SEM (cell line): Measurements from ENCODE around the gene PCDH10.

DNA sequence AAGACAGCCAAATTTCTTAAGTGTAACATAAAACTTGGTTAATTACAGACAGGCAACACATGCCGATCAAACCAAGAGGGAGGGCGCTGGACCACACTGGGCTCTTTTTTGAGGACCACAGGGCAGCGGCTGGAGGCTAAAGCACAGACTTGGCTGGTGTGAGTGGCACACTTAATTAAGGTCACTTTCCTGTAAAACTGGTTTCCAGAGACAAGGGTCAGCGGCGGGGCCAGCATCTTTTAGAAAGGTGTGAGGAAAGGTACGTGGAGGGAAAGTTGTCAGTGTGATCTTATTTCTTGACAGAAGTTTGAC is 860 bp upstream of the HSPA4L start:
- PRO-cap = no peak

DNA sequence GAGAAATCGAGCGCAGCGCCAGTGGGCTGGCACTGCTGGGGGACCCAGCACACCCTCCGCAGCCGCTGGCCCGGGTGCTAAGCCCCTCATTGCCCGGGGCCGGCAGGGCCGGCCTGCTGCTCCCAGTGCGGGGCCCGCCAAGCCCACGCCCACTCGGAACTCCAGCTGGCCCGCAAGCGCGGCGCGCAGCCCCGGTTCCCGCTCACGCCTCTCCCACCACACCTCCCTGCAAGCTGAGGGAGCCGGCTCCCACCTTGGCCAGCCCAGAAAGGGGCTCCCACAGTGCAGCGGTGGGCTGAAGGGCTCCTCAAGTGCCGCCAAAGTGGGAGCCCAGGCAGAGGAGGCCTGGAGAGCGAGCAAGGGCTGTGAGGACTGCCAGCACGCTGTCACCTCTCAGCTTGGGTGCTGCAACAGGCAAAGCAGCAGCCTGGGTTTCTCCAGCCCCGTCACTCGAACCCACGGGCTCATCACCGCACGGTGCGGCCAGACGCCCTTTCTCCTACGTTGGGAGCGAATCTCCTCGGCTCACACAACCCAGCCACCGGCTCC is 493 bp downstream of the MFSD8 start:
- PRO-cap = no peak

- PRO-cap = no peak
These were observed 47.1 kb downstream of the ABHD18 start for GRCh38 chr4:128012150-128012842.

GRCh38 chr4:128228052-128228470 is 59.6 kb downstream of the PGRMC2 start:
- PRO-cap = no peak

GRCh38 chr4:128241456-128242075 is 46.0 kb downstream of the PGRMC2 start:
- PRO-cap = no peak

DNA sequence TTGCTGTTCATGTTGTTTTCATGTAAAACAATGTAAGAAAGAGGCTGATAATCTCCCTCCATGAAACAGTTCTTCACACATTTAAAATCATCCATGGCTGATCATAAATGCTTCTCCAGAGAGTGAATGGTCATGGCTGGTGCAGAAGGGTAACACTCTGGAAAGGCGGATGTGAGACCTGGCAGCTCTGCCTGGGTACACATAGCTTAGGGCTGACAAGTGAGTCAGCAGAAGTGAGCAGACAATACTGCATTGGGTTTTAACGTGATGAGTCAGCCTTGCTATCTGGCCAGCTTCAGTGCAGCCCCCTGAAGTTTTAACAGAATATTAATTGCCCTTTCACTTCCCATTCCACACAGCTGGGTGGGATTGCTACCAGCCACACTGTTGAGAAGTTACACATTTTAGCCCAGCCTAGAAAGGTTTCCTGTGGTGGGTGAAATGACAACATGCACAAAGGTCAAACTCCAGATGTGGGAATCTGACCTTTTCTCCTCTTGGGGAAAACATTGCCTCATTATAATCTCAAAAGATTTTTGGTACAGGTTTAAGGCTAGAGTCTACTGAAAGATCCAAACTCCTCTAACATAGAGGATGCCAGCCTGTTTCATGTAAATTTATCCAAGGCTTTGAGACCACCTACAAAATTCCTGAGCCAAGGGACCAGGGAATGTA is 230.2 kb upstream of the PGRMC2 start:
- PRO-cap = no peak

DNA sequence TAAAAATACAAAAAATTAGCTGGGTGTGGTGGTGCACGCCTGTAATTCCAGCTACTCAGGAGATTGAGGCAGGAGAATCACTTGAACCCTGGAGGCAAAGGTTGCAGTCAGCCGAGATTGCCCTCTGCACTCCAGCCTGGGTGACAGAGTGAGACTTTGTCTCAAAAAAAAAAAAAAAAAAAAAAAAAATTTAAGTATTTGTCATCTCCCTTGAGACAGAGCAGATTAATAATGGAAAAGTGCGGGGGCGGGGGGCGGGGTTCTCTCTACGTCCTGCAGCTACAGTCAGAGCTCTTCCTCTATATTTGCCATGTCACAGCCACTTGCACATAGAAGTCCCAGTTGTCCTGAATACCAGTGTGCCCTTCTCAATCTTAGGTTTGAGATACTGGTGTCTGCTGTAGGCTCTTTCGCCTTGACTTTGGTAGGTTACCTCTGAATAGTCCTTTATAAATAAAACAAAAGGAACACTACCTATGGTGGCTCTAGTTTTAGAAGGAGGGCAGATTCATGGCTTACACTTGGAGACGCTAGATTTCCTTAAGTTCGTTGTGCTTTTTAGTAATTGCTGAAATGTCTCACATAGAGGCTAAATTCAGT is 237.8 kb upstream of the PGRMC2 start:
- PRO-cap = no peak

GRCh38 chr4:128569449-128569859 is 240.0 kb upstream of the JADE1 start:
- PRO-cap = no peak

GRCh38 chr4:128845907-128846674 is 36.6 kb downstream of the JADE1 start:
- PRO-cap = no peak

- PRO-cap = no peak
These were observed 138.9 kb downstream of the JADE1 start for GRCh38 chr4:128948316-128948790.

DNA sequence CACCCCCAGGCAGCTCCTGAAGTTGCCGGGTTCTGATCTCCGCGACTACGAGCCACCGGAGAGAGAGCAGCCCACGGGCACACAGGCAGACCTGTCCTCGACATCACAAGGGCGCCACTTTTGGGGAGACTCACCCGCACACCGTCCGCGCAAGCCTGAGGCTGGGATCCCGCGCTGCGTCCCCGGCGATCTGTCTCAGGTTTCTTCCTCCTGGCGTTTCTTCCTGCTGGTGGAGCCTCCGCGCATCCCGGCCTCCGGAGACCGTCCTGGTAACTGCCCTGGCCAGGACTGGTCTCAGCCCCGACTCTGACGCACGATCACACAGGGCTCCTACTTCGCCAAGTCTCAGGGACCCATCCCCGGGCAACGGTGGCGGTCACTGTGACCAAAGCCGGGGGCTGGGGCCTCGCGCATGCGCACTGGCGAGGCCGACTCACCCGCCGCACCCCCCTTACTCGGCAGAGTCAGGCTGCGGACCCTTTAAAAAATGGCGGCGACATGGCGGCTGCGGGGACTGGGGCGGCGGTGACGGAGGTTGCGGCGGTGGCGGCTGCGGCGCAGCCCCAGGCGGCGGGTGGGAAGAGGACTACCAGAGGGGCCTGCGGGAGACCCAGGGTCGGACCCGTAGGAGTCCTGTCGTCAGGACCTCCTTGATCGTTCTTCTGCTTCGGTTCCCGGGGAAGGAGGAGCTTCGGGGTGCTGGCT is 1173.2 kb upstream of the PCDH10 start:
- PRO-cap = no peak

DNA sequence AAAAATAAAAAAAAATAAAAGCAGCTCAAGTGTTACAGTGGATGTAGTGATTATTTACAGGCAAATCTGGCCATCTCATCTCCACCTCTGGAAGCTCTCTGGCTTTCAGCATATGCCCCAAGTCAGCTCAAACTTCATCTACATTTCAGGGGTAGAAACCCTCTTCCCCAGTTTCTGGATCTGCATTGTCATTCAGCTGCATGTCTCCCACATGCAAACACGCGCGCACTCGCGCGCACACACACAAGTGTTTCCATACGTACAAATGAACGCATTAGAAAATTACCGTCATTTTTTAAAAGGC is 2.2 kb upstream of the PCDH10 start:
- PRO-cap = no peak

GRCh38 chr4:133148834-133149692 is at the start of gene PCDH10:
PCDH10 (plus strand) TSS chr4:133149294.
- PRO-cap = bidirectional peak, plus-strand start at chr4:133149294, minus-strand start at chr4:133149087

GRCh38 chr4:133152477-133153114 is 3.5 kb downstream of the PCDH10 start:
- PRO-cap = no peak

- PRO-cap = no peak
These were observed 410.7 kb downstream of the PCDH10 start for GRCh38 chr4:133559864-133560193.

DNA sequence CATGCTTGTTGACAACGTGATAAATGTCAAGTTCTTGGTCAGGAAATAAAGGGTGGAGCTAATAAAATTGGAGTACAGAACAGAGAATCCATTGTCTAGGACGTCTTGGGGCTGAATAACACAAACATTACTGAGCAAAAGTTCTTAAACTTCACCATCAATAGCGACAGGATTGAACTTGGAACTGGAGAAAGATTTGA is 233.3 kb downstream of the PABPC4L start:
- PRO-cap = no peak

DNA sequence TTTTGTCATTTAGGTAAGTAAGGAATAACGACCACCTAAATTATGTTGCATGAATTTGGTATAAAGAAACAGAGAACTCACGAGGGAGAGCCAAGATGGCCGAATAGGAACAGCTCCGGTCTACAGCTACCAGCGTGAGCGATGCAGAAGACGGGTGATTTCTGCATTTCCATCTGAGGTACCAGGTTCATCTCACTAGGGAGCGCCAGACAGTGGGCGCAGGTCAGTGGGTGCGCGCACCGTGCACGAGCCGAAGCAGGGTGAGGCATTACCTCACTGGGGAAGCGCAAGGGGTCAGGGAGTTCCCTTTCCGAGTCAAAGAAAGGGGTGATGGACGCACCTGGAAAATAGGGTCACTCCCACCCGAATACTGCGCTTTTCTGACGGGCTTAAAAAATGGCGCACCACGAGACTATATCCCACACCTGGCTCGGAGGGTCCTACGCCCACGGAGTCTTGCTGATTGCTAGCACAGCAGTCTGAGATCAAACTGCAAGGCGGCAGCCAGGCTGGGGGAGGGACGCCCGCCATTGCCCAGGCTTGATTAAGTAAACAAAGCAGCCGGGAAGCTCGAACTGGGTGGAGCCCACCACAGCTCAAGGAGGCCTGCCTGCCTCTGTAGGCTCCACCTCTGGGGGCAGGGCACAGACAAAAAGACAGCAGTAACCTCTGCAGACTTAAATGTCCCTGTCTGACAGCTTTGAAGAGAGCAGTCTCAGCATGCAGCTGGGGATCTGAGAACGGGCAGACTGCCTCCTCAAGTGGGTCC is 1246.1 kb upstream of the PABPC4L start:
- PRO-cap = no peak

GRCh38 chr4:137496636-137497140 is 35.6 kb downstream of the PCDH18 start:
- PRO-cap = no peak

GRCh38 chr4:138111462-138112078 is 130.6 kb downstream of the SLC7A11 start:
- PRO-cap = no peak

DNA sequence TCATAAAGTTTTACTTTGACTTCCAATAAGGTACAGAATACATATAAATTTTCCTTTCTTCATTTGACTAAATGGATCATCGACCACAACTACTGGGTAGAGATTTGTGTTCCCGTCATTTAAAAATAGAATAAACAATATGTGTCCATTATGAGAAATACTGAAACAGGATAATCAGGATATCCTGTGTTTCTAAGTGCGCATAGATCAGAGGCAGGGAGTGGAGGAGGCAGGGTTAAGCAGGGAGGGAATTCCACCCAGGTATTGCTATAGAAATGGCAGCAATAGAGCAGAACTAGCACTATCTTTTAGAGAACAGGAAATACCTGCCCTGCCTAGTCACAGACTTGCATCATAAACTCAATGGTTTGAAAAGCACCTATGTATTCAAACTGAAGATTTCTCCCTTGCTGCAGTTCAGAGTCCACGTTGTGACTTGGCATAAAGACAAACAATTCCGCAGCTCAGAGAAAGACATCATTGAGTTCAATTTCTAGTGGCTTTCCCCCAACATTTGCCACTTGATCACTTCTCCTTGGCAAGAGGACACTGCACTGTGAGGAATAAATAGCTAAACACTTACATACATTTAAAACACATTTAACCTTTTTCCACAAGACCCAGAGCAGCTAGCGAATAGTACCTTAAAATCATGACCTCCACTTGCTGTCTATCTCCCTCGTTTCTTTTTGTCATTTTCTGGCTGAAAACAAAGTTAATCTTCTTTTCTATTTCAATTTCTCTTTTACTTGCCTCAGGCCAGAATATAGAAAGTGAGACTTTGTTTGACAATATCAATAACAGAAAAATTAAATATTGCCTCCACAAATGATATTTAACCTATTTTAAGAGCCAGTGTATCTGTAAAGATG is 42.5 kb downstream of the SLC7A11 start:
- PRO-cap = no peak